A673 (cell line): ENCODE measurements around a stretch of chr19.

GRCh38 chr19:18346100-18346532 is 5.7 kb downstream of the PGPEP1 start:
- PRO-cap: no peak

- PRO-cap: bidirectional peak, plus-strand start at chr19:18374717, minus-strand start at chr19:18374534
These were observed 11.6 kb upstream of the GDF15 start for GRCh38 chr19:18374211-18374946.

DNA sequence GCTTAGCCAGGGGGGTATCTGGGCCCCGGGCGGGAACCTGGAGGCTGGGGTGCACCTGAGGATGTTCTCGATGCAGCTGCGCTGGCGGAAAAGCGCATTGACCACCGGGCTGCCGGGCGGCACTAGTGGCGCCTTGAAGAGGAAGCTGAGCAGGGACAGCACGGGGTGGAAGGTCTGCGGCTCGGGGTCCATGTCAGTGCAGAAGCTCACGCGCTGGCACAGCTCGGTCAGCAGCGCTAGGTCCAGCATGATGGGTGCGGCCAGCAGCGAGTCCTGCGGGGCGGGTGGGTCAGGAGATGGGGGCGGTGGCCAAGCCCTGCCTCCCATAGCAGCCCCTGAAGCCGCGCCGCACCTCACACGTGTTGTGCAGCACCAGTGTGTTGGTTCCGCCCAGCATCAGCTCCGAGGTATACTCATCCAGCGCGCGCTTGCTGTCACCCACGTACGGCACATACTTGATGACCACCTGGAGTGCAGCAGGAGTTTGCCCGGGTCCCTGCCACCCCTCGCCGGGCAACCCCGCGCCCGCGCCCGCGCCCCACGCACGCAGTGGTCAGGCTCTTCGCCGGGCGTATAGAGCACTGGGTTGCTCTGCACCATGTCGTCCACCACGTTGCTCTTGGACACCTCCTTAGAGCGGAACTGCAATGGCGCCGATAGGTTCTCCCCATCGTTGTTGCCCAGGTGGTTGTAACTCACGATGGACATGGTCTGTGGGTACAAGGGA is 2.6 kb downstream of the ISYNA1 start:
- PRO-cap: no peak

GRCh38 chr19:18440291-18440859 is 2.4 kb upstream of the ISYNA1 start:
- PRO-cap: no peak

- PRO-cap: no peak
These were observed 19.3 kb upstream of the ISYNA1 start for GRCh38 chr19:18457003-18457869.

DNA sequence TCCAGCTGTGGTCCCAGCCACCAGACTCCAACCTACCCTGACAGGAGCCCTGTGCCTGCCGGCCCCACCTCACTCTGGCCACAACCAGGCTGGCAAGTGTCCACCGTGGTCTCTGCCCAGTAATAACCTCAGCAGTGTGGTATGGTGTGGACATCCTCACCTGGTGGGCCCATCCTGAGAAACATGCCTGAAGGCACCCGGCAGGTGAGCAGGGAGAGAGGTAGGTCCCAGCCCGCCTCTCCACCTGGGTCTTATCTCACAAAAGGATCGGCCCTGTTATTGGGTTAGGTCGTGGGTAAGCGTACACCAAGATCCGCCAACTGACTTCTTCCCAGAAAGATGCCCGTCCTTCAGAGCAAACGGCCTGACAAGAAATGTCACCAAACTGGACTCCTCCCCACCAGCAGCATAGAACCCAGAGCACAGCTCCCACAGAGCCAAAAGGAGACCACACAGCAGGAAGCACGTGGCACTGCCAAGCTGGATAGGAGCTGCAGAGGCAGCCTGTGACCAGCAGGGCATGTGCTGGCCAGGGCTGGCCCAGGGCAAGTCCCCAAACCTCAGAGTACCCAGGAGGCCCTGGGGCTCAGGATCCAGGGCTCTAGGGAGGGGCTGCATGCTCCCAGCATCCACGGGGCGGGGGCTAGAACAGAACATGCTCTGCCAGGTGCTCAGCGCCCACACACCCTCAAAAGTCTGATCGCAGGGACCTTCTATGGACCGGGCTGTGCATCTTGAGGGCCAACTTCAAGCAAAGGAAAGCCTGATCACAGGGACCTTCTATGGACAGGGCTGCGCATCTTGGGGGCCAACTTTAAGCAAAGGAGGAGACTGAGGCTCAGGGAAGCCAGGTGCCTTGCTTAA is 33.7 kb downstream of the ELL start:
- PRO-cap: no peak

- PRO-cap: no peak
These were observed 26.6 kb downstream of the ELL start for GRCh38 chr19:18495159-18495876.

DNA sequence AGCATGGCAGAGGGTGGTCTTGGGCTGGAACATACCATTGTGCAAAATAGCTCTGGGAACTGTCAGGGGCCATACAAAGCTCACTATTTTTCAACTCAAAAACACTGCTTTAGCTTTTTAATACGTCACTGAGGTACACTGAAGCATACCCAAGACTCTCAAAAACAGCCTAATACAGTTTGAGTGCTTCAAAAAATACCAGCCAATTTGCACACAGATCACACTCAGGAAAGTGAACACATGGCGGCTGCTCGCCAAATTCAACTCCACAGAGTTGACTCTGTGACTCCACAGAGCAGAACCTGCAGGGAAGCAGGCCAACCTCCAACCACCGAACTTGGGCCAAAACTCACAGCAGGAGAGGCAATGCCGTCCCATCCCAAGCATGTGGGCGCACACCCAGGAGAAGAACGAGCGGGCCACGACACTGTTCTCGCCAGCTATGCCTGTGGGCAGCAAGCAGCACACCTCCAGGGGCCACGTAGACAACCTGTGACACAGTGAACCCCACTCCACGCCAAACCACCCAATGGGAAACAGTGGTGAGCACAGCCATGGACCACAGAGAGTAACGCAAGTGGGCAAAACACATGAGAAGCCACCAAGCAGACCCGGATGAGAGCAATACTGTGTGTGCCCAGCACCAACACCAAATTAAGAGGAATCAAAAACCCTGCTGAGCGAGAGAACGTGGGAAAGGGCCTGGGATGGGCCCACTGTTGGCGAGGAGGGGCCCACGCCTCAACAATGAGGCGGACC is 21.0 kb downstream of the ELL start:
- PRO-cap: no peak

GRCh38 chr19:18531619-18532443 is 10.0 kb upstream of the ELL start:
- PRO-cap: no peak

DNA sequence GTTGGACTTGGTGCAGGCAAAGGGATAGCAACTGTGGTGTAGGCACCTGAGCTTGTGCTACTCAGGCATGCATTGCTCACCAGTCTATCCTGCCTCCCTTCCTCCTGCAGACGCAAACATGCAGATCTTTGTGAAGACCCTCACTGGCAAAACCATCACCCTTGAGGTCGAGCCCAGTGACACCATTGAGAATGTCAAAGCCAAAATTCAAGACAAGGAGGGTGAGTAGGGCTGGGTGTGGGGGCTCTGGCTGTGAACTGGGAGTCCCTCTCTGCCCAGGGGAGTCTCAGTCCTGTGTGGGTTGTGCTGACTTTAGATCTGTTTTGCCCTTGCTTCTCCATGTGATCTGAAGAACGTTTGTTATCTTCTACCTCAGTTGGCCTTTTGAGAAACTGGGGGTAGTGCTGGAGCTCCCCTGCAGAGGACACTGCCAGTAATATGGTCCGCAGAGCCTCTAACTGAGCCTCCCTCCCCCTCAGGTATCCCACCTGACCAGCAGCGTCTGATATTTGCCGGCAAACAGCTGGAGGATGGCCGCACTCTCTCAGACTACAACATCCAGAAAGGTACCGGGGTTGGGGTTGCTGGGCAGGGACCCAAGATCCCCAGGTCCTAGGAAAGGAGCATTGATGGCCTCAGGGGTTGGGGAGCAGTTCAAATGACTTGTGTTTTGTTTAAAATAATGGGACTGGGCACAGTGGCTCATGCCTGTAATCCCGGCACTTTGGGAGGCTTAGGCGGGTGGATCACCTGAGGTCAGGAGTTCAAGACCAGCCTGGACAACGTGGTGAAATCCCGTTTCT is 1.7 kb downstream of the UBA52 start:
- PRO-cap: no peak

DNA sequence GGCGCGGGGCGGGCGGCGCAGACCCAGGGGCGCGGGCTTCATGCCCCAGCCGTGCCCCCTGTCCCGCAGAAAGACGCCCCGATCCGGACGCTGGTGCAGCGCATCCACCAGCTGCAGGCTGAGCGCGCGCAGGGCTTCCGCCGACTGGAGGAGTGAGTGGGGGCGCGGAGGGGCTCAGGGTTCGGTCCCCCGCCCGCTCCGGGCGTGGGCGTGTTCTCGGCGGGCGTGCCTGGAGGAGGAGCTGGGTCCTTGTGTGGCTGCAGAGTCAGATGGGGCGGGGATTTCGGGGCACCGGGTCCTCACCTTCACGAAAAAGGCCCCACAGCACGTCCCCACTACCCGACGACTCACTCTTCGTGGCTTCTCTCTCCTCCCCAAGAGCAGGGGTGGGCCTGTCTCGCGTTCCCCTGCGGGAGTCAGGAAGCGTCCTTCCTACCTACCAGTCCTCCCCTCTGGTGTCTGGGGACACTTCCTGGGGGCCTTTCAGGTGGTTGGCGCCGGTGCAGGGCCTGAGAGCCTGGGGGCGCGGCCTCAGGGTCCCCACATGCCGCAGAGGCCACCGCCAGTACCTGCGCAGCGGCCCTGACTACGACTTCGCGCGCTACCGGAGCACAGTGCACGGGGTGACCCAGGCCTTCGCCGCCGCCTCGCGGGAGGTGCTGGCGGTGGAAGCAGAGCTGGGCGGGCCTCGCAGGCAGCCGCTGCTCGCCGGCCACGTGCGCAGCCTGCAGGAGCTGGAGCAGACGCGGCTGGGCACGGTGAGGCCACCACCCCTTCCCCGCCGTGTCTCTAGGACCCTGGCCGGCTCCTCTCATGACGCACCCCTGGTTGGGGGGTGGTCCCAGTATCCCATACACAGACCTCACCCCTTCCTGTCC is 567 bp downstream of the REX1BD start:
- PRO-cap: bidirectional peak, plus-strand start at position 268 of the sequence, minus-strand start at position 146 of the sequence; bidirectional peak, plus-strand start at position 742 of the sequence, minus-strand start at position 598 of the sequence

DNA sequence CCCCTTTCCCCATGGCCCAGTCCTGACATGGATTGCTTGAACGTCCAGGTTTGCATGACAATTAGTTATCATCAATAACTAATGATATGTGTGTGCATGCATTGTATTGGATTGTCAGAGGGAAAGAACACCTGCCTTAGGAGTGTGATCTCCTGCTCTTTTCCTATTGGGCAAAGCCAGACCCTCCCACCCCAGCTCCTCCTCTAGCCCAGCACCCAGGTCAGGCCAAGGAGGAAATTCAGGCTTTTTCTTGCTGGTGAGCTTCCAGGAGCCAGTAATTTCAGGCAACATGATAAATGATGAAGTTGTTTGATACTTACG is 1.0 kb downstream of the KLHL26 start:
- PRO-cap: no peak

DNA sequence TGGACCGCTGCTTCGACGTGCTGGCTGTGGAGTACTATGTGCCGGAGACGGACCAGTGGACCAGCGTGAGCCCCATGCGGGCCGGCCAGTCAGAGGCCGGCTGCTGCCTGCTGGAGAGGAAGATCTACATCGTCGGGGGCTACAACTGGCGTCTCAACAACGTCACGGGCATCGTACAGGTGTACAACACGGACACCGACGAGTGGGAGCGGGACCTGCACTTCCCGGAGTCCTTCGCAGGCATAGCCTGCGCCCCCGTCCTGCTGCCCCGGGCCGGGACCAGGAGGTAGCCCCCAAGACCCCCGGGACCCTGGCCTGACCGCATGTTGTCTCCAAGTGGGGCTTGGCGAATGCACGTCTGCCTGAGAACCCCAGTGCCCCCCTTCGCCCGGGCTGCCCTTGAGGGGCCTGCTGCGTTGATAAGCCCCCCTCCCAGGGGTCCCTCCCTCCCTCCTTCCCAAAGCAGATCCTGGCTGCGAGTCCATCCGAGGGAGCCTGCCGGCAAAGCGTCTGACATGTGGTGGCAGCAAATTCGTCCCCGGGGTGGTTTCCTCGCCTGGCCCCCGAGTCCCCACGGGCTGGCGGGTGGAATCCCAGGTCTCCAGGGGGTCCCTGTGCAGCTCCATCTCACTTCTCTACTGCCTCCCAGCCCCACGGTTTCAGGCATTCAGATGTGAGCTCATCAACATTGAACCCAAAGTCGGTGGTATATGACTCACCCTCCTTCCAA is 14.4 kb upstream of the CRTC1 start:
- PRO-cap: no peak

DNA sequence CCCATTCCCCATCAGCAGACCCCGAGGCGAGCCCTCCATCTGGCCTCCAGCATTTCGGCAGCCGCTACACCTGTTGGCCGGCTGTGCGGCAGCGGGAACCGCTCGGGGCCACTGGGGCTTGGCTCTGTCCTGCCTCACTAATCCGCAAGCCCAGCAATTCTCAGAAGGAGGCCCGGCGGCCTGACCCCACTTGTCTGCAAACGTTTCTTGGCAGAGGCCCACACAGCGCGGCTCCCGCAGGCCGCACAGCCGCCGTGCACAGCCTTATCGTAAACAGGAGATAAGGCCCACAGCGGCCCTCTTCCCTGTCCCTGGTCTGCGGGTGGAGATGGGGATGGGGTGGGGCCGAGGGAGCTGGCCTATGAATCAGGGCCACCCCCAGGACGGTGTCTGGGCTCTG is 47.9 kb downstream of the COMP start:
- PRO-cap: no peak

DNA sequence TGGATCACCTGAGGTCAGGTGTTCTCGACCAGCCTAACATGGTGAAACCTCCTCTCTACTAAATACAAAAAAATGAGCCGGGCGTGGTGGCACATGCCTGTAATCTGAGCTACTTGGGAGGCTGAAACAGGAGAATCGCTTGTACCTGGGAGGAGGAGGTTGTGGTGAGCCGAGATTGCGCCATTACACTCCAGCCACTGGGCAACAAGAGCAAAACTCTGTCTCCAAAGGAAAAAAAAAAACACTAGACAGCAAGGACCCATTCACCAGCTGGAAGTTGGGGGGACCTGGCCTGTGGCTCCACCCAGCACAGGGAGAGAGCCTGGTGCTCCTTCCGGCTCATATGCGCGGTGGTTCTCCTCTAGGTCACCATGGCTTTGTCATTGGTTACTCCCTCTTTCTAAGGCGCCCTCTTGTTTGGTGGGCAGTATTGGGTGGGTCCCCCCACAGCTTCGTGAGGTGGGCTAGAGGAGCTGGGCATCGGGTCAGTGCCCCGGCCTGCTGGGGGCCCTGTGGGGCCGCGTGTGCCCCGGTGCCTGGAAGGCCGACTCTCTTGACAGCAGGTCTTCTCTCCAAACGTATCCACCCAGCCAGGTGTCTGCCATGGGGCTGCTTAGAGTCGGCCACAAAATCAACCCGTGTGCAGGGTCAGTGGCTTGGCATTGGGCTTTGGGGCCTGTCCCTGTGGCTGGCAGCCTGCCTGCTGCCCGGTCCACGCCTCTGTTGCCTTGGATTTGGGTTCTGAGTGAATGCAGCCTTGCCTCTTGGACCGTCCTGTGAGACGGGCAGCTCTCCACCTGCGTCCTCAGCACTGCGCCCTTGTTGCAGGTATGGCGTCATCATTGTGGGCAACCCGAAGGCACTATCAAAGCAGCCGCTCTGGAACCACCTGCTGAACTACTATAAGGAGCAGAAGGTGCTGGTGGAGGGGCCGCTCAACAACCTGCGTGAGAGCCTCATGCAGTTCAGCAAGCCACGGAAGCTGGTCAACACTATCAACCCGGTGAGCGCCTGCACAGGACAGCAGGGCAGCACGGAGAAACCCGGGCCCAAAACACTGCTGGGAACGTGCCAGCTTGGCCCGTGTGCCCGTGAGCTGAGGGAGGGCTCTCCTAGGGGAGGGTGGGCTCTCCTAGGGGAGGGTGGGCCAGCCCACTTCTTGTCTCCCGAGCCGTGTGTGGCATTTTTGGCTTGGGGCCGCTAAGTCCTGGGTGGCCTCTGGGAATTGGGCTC is 31.3 kb downstream of the UPF1 start:
- PRO-cap: no peak

DNA sequence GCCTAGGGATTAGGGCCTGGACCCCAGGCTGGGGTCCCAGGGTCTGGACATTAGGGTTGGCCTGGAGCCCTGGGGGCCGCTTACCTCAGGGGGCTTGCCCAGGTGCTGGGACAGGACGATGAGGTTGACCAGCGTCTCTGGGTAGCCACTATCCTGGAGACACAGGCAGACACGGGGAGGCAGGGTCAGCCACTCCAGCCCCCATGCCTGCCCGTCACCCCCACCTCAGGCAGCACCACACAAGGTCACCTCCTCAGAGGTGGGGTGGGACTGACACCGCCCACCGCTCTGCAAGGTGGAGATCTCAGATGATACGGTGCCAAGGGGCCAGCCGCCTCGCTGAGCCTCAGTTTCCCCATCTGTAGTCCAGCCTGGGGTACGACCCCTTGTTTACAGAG is 4.3 kb upstream of the CERS1 start:
- PRO-cap: no peak

DNA sequence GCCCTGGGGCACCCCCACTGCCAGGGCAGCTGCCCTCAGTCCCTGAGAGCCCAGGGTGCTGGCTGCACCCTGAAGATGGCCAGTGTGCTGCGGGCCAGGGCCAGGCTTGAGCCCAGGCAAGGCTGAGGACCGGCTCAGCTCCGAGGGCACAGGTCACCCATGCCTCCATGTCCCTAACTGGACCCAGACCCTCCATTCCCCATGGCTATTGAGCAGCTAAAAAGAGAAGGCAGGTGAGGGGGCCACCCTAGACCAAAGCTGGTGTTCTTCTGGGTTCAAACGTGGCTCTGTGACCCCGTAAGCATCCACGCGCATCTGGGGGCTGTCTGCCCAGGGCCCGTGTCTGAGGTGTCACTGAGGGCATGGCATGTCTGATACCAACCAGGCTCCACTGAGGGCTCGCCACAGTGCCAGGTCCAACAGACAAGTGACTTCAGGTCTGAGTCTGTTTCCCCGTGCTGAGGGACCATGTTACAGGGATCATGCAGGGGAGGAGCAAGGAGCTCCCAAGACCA is 11.6 kb downstream of the COPE start:
- PRO-cap: no peak

DNA sequence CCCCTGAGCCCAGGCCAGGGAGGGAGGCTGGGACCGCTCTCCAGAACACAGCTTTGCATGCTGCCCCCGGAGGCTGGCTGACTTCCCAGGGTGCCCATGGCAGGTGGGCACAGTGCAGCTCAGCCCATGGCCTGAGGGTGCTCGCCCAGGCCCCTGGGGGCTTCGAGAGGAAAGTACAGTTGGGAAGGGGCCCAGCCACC is 5.7 kb downstream of the COPE start:
- PRO-cap: no peak

GRCh38 chr19:18920191-18920513 is 637 bp downstream of the DDX49 start:
- PRO-cap: no peak

- PRO-cap: no peak
These were observed 25.2 kb downstream of the TMEM161A start for GRCh38 chr19:19112818-19113720.